Skeletal muscle cell (primary cell): ENCODE measurements around the gene DNAJC21.

GRCh38 chr5:27491528-27492786, 453.6 kb upstream of the CDH9 start:
- RRBS: no CpG with 5 or more reads among the region's 4 CpGs

- RRBS: no CpG with 5 or more reads among the region's 2 CpGs
Observed at GRCh38 chr5:30223027-30223345, 970.5 kb upstream of the CDH6 start.

DNA sequence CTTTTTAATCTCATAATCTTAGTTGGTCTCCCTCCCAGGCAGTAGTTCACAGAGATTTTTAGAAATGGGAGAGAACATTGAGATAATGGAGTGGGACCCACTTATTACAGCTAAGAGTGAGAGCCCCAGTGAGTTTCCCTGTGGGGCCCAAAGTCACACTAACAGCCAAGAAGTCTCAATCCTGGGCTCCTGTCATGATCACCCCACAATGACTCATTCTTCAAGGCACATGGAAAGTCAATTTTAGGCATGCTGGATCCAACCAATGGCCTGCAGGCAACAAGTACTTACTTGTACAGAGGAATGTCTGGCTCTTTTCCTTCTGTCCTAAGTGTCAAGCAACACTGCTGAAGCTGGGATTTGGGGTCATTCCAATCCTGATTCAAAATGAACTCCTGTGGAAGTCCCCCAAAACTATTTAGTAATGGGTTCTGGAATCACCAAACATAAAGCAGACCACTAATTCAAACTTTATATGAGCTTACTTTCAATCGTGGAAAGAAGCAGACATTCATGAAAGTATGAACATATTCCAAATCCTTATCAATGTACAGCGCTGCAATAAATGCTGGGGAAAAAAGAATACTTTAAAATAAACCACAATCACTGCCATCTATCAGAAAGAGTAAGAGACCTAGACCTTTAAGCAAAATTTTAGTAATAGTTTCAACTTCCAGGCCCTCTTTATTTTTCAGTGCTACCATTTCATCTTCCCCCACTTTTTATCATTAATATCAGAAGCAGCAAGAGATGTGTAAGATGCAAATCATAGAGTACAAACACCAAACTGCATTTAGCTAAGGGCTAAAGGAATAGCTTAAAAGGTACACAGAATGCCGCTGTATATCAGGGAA, 122.9 kb downstream of the DROSHA start:
- RRBS: no CpG with 5 or more reads among the region's 3 CpGs

DNA sequence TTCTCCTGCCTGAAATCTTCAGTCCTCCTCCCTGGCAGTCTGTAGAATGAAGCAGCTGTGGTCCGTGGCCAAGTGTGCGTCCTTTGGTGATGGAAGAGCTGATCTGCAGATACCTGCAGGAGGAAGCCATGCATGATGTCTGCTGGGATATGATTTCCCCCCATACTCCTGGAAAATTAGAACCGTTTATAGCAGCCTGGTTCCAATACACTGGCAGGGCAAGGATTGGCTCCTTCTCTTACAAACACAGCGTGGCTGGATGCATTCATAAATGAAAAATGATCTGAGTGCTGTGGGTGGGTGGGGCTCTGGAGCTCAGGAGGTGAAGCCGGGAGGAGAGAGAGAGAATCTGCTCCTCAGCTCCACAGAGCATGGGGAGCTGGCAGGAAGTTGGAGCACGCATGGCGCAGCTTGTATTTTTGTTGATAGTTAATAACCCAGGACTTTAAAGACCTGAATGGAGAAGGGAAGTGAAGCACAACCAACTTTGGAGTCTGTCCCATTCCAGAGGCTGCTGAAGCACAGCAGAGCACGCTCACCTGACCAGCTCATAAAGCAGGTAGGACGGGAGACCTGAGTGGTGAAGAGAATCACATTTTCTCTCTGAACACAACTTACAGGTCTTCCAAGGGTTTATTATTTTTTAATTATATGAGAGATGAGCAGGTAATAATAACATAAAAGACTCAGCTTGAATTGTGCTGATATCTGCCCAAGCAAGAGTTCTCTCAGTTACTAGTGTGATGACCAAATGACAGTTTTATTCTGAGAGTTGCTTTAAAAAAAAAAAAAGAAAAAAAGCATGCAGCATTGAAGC, 238.1 kb downstream of the GOLPH3 start:
- RRBS: no CpG with 5 or more reads among the region's 9 CpGs

DNA sequence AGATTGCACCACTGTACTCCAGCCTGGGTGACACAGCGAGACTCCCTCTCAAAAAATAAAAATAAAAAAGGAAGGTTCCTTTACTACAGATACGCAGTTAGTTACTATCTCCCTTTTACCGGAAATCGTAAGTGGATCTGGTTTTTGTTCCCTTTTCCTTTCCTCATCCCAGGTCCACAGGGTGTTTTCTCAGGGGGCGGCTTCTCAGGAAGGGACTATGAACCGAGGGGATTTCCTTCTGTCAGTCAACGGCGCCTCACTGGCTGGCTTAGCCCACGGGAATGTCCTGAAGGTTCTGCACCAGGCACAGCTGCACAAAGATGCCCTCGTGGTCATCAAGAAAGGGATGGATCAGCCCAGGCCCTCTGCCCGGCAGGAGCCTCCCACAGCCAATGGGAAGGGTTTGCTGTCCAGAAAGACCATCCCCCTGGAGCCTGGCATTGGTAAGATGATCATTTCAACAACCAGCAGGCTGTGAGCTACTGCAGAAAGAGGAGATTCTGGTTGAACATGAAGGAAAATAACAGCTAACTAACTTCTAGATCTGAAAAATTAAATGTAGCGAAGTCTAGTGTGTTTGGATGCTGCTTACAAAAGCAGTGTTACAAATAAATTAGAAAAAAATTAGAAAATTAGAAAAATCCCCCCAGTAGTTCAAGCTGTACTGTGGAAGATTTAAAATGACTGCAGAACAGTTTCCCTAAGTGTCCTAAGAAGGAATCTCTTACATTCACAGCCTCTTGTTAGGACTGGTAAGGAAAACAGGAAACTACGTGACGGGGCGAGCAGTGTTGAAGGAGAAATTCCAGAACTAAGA, 75.7 kb downstream of the GOLPH3 start:
- RRBS: no CpG with 5 or more reads among the region's 15 CpGs

DNA sequence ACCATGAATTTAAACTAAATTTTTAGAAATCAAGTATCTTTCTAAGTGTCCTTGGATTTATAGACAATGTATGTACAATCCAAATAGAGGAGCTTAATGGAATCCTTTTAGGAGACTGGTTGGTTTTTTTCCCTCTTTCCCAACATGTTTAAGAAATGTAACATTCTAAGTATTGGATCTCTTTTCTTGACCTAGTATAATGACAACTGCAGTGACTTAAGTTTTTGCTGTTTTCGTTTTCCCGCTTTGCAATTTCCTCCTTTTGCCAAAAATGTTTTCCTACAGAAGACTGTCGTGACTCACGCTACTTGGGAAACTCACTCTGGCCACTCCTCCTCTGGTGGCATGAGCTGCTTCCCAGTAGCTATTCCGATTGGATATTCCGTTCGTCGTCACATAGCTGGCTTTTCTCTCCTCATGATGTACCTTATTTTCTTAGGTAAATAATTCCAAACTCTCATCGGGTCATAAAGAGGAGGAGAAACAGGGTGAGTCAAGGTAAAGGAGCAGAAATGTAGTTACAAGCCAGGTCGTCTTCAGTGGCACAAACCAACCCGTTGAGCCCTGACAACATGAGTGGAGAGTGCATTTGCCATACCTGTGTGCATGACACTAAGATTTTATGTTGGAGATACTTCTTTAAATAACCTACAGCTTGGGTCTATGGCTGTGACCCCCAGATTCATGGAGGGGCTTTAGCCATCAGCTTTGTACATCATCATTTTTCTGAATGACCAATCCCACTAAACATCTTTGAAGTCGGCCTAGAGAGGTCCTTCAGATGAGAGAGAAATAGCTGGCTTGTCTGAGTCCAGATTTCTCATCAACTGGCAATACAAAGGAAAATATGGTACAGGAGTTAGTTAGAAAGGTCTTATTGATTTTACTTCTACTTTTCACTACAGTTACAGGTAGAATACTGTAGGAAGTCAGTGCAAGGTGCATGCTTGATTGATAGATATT, 64.8 kb downstream of the GOLPH3 start:
- RRBS: no CpG with 5 or more reads among the region's 12 CpGs

- RRBS: no CpG with 5 or more reads among the region's 6 CpGs
Observed at GRCh38 chr5:32123826-32125209, 49.8 kb downstream of the GOLPH3 start.

- RRBS: no CpG with 5 or more reads among the region's 6 CpGs
Observed at GRCh38 chr5:32165271-32166306, 8.5 kb downstream of the GOLPH3 start.

DNA sequence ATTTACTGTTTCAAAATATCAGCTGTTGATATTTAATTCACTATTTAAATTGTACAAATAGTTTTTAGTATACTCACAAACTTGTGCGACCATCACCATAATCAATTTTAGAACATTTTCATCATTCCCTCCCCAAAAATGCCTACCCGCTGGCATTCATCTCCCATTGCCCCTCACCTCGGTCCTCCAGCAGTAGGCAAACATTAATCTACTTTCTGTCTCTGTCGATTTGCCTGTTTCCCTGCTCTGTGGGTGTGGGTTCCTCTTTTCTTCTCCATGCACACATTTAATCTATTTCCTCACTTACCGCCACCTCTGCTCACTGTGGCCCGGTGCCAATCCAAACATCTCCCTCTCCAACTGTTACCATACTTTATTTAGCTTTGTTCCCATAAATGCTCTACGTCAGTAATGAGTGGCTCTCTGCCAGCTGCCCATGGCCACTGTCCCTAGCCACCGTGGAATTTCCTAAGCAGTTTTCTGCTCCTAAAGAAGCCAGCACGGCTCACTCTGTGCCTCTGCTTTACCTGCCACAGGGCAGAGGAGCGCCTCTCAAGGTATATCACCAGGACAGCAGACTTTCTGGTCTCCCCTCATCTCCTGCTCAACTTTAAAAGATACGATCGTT, 19.4 kb upstream of the GOLPH3 start:
- RRBS: no CpG with 5 or more reads among the region's 12 CpGs

- RRBS: no CpG with 5 or more reads among the region's 8 CpGs
Observed at GRCh38 chr5:32206885-32207376, 32.8 kb upstream of the GOLPH3 start.

- RRBS: no CpG with 5 or more reads among the region's 7 CpGs
Observed at GRCh38 chr5:32240728-32241356, 66.7 kb upstream of the GOLPH3 start.

GRCh38 chr5:32251375-32251583, 61.5 kb downstream of the MTMR12 start:
- RRBS: no CpG with 5 or more reads among the region's 2 CpGs

GRCh38 chr5:32388452-32388776, 56.1 kb downstream of the ZFR start:
- RRBS: no CpG with 5 or more reads among the region's 5 CpGs

DNA sequence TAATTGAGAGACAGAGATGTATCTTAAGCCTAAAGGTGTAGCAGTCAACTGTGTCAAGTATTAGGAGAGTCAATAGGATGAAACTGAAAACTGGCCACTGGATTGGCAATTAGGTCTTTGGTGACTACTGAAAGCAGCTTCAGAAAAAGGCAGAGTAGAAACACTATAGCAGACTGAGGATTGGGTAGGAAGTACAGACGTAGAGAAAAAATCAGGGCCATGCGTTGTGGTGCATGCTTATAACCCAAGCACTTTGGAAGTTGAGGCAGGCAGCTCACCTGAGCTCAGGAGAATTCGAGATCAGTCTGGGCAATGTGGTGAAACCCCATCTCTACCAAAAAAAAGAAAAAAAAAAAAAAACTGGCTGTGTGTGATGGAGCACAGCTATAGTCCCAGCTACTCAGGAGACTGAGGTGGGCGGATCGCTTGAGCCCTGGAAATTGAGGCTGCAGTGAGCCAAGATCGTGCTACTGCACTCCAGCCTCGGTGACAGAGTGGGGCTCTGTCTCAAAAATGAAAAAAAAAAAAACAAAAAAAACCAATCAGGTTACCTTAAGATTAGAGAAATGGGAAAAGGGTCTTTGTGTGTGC, 42.2 kb downstream of the ZFR start:
- RRBS: no CpG with 5 or more reads among the region's 7 CpGs

DNA sequence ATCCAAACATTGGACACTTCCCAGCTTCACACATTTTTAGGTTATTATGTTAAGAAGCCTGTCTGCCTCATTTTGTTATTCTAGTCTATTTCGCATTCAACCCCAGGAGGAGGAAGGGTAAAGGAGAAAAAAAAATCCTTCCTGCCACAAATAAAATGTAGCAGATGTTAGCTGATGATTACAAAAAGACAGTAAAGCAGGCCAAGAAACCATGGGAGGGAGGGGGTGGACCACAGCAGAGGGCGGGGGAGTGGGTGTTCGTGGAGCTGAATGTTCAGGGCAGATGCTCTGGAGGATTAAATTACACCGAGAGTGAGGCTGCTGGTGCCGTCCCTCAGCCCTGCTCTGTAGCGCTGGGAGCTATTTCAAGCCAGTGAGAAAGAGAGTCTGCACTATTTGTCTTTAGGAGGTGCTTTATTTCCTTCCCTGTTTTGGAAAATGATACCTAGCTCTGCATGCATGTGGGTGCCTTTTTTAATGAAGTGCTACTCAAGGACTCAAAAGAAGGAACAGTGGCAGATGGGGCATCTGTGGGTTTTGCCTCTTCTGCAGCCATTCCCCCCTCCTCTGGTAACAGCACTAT, 60.7 kb upstream of the ZFR start:
- RRBS: no CpG with 5 or more reads among the region's 6 CpGs

DNA sequence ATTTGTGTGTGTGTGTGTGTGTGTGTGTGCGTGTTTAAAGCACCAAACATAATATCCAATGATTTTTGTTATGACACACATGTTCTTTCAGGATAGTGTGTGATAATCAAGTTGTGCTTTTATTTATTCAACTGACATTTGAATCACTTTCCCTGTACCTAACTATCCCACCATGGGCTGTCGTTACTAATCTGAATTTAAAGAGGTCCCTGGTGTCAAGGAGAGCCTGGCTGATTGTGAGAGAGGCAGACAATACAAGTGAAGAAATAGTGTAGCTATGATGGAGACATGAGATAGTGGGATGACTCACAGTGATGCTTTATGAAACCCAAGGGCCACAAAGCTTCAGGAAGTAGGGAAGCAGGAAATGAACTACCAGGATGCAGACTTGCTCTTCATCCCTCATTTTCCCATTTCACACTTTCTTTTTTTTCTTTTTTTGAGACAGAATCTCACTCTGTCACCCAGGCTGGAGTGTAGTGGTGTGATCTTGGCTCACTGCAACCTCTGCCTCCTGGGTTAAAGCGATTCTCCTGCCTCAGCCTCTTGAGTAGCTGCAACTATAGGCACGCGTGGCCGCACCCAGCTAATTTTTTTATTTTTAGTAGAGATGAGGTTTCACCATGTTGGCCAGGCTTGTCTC, 47.9 kb upstream of the SUB1 start:
- RRBS: no CpG with 5 or more reads among the region's 6 CpGs

DNA sequence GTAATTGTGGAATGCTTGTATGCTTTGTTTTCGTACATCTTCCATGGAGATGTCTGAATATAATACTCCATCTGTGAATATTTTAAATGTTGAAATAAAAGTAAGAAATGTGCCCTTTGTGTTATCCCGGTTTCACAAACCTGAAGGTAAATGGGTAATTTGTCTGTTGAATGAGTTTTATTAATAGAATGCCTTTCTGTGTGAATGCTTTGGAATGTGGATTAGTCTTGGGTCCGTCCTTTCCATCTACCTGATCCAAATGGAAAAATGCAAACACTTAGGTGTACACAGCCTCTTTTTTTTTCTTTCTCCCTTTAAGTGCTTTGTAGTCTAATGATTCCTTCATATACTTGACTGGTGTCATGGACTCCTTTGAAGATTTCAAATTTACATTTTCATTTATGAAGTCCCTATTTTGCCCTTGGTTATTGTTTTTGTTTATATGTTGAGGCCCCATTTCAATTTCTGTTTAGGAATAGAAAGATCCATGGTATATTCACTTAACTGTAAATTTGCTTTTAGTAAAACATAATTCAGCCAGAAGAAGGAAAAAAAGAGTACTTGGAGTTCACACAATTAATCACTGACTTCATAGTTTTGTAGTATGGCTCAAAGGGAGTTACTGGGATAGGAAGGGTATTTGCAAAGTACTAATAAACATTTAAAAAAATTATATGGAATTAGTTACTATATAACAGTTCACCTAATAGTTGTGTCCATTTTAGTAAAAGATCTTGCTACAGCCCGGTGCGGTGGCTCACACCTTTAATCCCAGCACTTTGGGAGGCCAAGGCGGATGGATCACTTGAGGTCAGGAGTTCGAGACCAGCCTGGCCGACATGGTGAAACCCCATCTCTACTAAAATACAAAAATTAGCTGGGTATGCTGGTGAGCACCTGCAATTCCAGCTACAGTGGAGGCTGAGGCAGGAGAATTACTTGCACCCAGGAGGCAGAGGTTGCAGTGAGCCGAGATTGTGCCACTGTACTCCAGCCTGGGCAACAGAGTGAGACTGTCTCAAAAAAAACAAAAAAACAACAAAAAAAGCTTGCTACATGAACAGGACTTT, 18.9 kb downstream of the SUB1 start:
- RRBS: no CpG with 5 or more reads among the region's 9 CpGs

- RRBS: no CpG with 5 or more reads among the region's 2 CpGs
Observed at GRCh38 chr5:34621600-34622198, 34.4 kb upstream of the RAI14 start.

- RRBS: no CpG with 5 or more reads among the region's 3 CpGs
Observed at GRCh38 chr5:34868893-34869706, 30.1 kb downstream of the TTC23L start.

DNA sequence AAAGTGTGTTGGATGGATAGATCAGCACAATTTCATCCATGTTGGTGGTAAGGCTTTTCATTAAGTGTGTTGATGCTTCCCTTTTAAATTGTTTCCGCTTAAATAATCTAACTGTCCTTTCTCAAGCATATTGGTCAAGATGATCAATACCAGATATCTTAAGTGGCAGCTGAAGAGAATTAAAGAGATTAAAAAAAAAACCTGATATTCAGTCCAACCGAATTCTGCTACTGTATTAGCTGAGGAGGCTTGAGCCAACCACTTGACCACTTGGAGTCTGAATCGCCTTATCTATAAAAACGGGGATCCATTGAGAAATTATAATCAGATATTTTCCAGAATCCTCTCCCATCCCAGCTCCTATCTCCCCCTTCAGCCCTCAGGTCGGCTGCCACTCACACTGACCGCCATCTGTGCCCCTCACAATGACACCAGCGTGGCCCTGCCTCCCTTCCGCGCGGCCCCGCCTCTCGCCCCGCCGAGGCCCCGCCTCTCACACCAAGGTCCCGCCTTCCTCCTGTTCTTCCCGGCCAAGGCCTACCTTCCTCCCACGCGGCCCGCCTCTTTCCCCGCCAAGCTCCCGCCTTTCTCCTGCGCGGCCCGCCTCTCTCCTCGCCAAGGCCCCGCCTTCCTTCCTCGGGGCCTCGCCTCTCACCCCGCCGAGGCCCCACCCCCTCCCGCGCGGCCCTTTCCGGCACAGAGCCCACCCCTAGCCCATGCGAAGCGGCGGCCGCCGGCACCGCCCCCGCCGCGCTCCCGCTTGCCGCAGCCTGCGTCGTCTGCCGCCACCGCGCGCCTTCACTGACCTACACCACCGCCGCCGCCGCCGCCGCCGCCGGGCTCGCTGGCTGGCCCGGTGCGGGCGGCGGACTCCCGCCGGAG, at the start of gene DNAJC21:
TSS of gene DNAJC21 (plus strand) at position 717 of the 882 bp plus-strand sequence.
- RRBS: 1% methylated on average over 7 of the region's 67 CpGs